ENCODE data around the gene RTL1.

DNA sequence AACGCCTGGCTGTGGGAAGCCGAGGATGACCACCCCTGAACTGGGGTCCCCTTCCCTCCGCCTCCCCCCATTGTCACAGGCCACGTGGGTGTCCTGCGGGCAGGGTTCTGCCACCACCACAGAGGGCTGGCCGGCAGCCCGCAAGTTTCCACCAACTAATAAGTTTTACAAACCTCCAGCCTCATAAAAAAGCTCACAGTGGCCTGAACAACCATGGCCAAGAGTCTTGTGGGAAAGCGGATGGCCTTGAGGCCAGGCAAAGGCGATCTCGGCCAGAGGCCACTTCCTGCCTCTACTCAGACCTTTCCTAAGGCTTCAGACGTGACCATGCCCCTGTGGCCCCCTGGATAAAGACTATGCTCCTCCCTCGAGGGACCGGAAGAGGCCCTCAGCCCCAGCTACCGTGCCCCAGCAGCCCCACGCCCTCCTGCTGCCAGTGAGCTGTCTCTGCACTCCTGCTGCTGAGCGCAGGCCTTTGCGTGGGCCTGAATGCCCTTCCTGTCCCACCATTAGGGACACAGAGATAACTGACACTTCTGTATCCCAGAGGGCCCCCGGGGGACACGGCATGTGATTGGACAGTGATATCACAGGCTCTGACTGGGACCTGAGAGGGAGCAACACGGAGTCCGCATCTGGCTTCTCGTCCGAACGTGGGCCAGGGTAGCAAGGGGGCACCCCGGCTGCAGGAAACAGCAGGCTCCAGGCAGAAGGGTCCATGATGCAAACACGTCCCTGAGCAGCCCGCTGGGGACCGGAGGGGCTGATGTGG lies 46.0 kb upstream of the DLK1 start:
- PRO-cap: no peak

DNA sequence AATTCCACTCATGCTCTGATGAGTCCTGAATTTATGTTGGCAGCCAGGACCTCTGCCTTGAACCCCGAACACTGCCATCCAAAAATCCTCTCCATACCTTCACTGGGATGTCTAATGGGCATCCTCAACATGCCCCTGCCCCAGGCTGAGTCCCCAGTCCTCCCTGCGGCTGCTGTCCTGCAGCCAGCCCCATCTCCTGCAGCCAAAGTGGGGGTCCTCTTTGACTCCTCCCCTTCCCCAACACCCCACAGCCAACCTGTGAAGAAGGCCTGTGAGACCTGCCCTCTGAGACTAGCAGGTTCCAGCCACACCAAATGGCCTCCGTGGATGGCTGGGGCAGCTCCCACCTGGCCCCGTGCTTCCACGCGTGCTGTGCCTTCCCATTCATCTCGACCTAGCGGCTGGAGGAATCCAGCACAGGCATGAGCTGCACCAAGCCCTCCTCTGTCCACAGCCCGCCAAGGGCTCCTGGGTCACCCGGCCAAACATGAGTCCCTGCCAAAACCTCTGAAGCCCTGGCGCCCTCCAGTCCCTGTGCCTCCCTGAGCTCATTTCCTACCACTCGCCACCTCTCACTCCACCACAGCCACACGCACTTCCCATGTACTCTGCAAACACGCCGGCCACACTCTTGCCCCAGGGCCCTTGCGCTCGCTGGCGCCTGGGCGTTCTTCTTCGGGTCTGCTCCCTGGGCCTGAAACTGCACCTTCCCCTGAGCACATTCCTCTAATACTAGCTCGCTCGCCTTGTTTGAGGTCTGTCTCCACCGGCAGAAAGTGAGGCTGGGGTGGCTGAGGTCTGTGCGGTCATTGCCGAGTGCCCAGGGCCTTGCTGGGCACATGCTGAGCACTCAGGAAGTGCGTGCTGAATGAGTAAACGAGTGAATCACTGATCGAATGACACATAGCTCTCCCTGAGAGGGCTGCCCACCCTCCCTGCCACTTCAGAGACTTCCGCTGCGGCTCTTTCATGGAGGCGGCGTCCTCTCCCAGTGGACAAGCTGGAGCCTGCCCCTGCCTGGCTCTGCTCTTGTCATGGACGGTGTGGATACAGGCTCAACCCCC lies 33.9 kb upstream of the DLK1 start:
- PRO-cap: no peak

GRCh38 chr14:100703754-100704227 lies 22.9 kb upstream of the DLK1 start:
- PRO-cap: no peak

GRCh38 chr14:100708035-100708725 lies 18.5 kb upstream of the DLK1 start:
- PRO-cap: no peak

GRCh38 chr14:100734115-100735244 lies 7.8 kb downstream of the DLK1 start:
- PRO-cap: no peak

- PRO-cap: unidirectional peak, plus-strand start at chr14:100826118
These were observed 77.6 kb downstream of the RTL1 start for GRCh38 chr14:100825663-100826666.

DNA sequence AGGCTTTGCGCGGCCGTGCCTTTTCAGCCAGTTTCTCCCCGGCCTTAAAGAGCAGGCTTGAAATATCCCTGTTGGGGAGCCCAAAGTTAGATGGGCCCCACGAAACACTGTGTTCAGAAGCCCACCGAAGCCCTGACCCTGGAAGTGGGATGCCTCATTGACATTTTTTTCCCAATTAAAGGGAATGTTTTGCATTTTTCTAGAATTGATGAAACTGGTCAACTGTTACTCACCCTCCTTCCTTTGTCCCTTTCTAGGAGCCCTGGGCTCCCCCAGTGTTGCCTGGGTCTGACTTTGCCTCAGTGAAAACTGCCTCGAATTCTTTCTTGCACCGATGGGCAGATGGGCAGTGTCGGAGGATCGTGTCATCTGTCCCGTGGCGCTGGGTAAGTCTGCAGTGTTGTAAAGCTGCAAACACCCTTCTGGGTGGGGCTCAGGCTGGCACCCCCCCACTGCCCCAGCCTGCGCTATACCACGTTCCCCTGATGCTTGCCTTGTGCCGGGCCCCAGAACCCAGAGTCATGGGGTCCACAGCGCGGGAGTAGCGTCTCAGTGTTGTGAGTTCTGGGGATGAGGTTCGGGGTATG lies 4.7 kb downstream of the RTL1 start:
- PRO-cap: no peak

DNA sequence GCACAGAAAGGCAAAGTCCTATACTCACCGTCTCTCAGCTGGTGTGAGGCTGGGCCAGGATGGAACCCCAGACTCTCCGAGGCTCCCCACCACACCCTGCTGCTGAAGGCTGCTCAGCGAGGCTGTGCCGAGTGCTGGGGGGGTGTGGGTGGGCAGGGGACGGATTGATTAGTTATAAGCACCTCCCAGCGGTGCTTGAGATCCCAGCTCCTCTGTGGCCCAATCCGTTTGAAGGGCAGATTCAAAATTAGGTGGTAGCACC lies at the start of gene RTL1:
RTL1 (minus strand) TSS at position 146 of the 262 bp plus-strand sequence.
- PRO-cap: no peak

- PRO-cap: unidirectional peak, plus-strand start at chr14:101078011
These were observed 174.1 kb upstream of the RTL1 start for GRCh38 chr14:101077430-101078237.

DNA sequence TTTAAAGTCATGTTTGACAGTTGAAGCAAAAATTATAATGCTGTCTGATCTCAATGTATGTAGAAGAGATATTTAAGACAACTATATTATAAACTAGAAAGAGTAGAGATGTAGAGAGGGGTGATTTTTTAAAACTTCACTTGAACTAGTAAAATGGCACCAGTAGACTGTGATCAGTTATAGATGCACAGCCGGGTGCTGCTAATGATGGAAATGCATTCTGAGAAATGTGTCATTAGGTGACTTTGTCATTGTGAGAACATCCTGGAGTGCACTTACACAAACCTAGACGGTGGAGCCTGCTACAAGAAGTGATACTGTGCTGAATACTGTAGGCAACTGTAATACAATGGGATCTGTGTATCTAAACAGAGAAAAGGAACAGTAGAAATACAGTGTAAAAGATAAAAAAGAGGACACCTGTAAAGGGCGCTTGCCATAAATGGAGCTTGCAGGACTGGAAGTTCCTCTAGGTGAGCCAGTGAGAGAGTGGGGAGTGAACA lies 376.4 kb upstream of the RTL1 start:
- PRO-cap: no peak

DNA sequence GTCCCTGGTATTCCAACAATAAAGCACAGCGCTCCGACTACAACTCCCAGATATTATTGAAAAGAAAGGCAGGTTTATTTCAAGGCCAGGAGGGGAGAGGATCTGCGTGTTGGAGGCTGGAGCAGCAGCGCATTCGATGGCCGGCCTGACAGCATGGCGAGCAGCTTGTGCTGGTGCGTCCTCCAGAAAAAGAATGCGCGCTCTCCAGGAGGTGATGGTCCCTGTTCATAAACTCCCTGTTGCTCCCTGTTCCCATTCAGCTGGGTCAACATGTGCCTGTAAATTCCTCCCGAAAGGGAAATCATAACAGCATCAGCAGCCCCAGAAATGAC lies 353.2 kb upstream of the PPP2R5C start:
- PRO-cap: no peak

DNA sequence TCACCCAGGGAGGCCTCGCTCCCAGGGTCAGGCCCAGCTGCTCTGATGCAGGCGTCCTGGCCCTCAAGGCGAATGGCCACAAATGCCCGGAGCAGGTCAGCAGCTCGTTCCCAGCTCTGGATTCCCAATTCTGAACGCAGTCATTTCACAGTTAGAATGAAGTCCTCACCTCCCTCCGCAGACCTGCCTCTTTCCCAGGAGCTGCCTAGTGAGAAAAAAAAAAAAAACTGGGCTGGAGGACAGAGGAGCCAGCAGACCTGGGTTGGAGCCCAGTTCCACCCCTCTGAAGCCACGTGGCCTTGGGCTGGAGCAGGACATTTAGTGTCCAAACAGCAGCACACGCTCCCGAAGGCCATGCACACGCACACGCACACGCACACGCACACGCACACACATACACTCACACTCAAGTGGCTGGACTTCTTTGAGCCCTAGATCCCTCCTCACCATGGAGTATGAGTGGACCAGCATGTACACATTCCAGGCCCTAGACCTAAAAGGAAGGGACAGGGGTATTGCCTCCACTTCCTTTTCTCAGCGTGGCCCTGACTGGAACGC lies 262.3 kb upstream of the PPP2R5C start:
- PRO-cap: no peak

GRCh38 chr14:101558848-101559443 lies 202.6 kb upstream of the PPP2R5C start:
- PRO-cap: no peak

DNA sequence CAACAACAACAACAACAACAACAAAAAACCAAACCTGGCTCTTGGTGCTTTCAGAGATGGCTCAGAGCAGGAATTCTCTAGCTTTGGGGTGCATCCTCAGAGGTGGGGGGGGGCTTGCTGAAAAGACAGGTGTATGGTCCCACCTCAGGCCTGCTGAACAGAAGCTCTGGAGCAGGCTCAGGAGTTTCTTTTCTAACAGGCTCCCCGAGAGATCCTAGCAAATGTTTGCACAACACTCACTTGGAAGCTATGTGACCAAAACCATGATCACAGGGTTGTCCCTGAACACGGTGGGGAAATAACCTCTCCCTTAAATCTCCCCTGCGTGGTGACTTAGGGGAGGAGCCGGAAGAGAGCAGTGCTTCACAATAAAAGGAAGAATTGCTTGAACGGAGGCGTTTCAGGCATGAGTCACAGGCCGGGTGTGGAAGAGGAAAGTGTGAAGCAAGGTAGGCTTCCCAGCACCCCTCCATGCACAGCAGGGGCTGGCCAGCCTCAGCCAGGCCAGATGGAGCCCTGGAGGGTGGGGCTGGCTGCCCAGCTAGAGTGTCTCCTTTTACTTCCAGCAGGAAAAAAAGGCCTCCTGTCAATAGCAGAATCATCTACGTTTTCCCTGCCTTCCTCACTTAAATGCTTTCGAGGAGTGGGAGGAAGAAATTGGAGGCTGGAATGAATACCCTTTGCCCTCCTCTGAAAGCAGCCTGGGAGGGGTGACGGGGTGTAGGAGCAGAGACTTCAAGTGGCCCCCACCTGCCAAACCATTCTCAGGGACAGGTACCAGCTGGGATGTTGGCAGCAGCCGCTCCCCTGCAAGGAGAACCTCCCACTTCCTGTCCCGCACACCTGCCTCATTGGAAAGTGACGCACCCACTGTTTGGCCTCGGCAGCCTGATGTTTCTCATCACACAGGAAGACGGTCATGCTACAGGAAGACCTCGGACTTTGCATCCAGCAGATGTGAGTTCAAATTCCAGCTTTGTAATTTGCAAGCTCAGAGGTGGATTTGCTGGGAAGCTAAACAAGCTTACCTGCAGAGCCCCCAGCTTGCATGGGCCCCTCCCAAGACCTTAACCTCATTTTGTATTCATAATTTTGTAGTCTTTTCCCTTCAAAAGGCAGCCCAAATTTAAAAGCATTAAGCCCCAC lies 30.1 kb upstream of the PPP2R5C start:
- PRO-cap: unidirectional peak, plus-strand start at position 414 of the sequence

DNA sequence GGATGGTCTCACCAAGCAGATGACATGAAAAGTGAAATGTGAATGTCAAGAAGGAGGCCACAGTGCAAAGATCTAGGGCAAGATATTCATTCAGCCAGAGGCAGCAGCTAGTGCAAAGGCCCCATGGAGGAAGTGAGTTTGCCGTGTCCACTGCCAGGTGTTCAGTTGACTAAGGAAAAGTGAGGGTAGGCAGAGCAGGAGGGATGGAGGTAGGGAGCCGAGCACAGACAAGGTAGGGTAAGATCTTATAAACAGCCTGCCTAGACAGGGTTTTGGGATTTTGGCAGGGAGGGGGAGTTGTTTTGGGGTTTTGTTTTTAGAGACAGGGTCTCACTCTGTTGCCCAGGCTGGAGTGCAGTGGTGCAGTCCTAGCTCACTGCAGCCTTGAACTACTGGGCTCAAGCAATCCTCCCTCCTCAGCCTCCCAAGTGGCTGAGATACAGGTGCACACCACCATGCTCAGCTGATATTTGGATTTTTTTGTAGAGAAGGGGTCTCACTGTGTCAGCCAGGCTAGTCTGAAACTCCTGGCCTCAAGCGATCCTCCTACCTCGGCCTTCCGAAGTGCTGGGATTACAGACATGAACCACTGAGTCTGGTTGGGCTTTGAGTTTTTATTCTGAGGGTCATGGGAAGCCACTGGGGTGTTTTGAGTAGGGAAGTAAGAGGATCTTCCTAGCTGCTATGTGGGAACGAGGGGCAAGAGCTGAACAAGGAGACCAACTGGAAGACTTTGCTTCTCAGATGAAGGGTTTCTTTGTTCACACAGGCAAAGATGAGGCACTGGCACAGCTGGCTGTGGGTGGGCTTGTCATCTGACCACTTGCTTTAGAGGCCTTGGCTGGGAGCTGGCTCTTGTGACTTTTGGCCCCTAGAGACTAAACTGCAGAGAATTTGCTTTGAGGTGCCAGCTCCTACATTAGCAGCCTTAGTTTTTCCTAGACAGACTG lies 12.2 kb downstream of the PPP2R5C start:
- PRO-cap: unidirectional peak, minus-strand start at position 746 of the sequence

GRCh38 chr14:101811251-101811786 lies 49.8 kb downstream of the PPP2R5C start:
- PRO-cap: no peak

DNA sequence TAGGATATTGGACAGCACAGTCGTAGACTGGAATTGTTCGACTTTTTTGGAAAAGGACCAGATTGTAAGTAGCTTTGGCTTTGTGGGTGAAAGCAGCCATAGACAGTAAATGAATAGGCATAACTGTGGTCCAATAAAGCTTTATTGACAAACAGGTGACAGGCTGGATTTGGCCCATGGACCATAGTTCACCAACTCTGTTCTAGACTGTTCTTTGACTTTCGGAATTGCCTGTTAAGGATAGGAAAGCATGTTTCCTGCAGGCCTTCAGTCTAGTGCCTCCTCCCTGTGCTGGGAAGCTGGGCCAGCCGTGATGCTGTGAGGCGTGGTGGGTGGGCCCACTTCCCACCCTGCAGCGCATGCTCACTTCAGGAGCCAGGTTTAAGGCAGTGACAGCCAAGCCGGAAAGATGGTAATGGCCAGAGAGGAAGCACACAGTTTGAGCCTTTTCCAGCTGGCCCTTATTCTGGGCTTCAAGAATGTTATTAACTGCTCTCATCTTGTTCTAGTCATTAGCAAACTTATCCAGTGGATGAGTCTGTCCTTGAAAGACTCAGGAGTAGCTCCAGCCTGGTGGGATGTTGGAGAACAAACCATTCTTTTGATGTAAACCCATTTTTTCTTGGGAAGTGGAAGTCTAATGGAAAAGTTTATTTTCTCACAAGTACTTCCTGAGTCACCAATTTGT lies 51.9 kb downstream of the PPP2R5C start:
- PRO-cap: no peak

DNA sequence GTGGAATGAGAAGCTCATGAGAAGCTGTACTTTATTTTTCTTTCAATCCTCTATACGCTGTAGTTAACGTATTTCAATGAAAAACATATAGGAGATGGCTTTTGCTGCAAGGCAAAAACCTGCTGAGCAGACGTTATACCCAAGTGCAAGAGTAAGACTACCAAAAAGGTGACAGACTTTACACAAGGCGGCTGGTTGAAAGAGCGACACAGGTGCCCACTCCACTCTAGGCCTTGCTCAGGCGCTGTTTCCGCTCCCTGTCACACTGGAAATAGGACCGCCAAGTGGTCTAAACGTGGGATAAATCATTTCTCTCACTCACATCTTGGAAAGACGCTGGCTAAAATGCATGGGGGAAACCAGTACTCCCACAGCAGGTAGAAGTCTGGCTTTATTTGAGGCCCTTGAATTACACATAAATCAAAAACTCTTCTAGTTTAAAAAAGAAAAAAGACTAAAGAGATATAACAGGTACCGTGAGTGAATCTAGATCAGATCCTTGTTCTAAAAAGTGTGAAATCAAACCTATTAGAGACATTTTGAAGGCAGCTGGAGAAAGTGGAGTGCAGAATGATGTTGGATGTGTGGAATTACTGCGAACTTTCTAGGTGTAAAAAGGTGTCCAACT lies 54.6 kb downstream of the PPP2R5C start:
- PRO-cap: no peak

DNA sequence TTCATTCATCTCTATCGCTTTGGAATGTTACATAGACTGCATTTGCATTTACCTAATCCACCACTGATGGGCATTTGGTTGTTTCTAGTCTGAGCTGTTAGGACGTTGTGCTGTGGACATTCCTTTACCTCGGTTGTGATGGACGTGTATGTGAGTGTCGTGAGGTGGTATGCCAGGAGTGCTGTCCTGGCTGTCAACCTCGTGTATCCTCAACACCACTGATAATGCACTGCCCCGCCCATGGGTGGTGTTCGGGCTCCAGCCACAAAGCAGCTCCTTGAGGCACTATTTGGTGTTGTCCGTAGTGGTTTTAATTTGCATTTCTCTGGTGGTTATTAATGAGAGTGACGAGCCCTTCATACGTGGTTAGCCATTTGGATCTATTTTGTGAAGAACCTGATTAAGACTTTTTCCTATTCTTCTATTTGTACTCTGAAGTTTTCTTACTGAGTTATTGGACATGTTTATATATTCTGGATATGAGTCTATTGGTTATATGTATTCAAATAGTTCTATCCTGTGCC lies 87.6 kb downstream of the PPP2R5C start:
- PRO-cap: no peak

DNA sequence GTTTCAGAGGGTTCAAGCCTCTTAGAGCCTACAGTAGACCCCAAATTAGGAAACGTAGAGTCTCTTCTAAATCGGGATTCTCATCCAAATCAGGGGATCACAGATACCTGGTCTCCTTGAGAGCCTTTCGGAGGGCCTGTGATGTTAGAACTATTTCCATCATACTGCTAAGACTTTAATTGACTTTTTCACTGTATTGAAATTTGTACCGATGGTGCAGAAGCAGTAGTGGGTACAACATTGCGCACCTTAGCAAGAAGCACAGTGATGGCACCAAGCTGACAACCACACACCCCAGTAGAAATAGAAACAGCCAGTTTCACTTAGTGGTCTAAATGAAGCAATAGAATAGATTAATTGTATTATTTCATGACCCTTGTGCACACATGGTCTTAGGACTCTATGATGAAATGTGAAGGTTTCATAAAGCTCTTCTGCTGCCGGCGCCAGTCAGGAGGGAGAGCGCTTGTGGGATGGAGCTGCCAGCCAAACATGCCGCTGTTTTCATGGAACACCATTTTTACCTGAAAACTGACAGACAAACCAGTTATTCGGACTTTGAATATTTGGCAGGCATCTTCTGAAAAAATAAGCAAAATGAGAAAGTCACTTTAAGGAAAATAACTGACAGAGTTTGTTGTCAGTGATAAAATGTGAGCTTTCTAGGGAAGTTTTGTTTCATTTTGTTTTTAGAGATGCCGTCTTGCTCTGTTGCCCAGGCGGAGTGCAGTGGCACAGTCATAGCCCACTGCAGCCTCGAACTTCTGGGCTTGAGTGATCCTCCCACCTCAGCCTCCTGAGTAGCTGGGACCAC lies 99.9 kb downstream of the PPP2R5C start:
- PRO-cap: no peak

All from REH cell (cell line).